Karpas-422 (cell line): Measurements from ENCODE around the genes PLXNC1 and CEP83.

GRCh38 chr12:93566814-93567492 is 5.5 kb upstream of the SOCS2 start:
- PRO-cap: no peak
- RAMPAGE, long total RNA: no peak

GRCh38 chr12:93577111-93577847 is 4.8 kb downstream of the SOCS2 start:
- PRO-cap: no peak
- RAMPAGE, long total RNA: no peak

- PRO-cap: no peak
- RAMPAGE, long total RNA: no peak
Measured at GRCh38 chr12:93587614-93587944, 15.1 kb downstream of the SOCS2 start.

GRCh38 chr12:93684848-93685303 is 7.7 kb downstream of the CRADD start:
- PRO-cap: no peak
- RAMPAGE, long total RNA: no peak

GRCh38 chr12:93743061-93743890 is 66.1 kb downstream of the CRADD start:
- PRO-cap: no peak
- RAMPAGE, long total RNA: no peak

DNA sequence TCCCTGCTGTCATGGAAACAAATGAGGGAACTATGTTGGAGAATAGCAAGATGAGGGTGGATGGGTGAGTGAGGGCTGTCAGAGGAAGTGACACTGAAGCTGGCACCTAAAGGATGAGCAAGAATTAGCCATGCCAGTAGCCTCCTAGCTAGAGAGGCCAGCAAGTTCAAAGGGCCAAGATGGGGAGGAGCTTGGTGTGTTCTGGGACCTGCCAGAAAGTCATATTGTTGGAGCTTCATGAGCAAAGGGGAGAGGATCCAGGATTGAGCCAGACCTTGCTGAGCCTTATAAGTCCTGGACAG is 71.9 kb downstream of the CRADD start:
- PRO-cap: no peak
- RAMPAGE, long total RNA: no peak

DNA sequence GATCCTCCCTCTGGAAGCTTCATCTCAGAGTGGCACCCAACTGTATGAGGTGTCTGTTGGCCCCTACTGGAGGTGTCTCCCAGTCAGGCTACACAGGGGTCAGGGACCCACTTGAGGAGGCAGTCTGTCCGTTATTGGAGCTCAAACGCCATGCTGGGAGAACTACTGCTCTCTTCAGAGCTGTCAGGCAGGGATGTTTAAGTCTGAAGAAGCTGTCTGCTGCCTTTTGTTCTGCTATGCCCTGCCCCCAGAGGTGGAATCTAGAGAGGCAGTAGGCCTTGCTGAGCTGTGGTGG is 140.8 kb upstream of the PLXNC1 start:
- PRO-cap: no peak
- RAMPAGE, long total RNA: no peak

- PRO-cap: bidirectional peak, plus-strand start at chr12:94148715, minus-strand start at chr12:94148391
- RAMPAGE, long total RNA: no peak
Measured at GRCh38 chr12:94148289-94148996, at the start of gene PLXNC1. TSS of gene PLXNC1 (plus strand) at chr12:94148577.

- PRO-cap: bidirectional peak, plus-strand start at chr12:94208418, minus-strand start at chr12:94208285
- RAMPAGE, long total RNA: no peak
Measured at GRCh38 chr12:94207696-94208789, 59.7 kb downstream of the PLXNC1 start.

DNA sequence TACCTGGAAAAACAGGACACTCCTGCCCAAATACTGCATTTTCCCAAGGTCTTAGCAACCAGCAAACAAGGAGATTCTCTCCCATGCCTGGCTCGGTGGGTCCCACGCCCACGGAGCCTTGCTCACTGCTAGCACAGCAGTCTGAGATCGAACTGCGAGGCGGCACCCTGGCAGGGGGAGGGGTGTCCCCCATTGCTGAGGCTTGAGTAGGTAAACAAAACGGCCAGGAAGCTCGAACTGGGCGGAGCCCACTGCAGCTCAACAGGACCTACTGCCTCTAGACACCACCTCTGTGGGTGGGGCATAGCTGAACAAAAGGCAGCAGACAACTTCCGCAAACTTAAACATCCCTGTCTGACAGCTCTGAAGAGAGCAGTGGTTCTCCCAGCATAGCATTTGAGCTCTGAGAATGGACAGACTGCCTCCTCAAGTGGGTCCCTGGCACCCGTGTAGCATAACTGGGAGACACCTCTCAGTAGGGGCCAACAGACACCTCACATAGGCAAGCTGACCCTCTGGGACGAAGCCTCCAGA is 69.9 kb downstream of the CEP83 start:
- PRO-cap: no peak
- RAMPAGE, long total RNA: no peak

DNA sequence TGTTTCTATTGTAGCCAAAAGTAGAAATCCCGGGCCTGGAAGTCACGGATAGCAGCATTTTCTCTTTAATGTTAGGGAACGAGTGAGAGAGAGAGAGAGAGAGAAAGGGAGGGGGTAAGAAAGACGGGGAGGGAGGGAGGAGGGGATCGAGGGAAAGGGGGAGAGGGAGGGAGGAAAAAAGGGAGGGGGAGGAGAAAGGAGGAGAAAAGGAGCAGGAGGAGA is 34.8 kb downstream of the CEP83 start:
- PRO-cap: no peak
- RAMPAGE, long total RNA: no peak

DNA sequence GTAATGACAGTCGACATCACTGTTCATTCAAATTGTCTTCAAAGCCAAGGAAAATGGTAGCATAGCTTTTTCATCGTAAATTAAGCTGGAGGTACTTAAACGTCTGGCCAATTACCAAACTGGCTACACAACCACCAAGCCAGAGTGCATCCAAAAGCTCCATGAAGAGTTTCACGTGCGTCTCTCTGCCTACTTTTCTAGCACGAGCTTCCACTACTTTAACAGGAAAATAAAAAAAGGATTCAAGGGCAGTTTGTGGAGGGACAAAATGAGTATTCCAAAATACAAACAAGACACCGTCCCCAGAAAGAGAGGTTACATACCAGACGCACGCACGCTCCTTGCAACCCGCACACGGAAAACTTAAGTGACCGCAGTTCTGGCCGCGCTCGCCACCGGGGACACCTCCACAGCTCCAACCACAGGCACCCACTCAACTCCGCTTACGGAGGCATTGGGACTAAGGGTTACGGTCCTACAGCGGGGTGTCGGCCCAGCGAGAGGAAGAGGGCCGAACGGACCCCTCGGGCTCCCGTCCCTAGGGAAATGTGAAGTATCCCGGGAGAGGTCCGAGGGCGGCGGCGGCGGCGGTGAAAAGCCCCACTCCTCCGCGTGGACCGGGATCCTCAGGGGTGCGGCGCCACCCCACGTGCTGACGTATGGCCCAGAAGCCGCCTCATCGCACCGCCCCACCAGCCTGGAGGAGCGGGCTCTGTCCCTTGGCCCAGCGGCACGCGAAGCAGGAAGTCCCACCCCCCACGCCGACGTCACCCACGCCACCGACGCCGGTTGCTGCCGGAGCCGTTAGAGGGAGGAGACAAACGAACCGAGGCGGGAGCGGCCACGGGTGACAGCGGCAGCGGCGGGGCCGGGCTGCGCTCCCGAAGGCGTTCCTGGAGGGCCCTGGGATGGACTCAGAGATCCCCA is at the start of gene CEP83:
Gene CEP83, minus strand, starts transcription at position 634 of the 927 bp plus-strand sequence.
- PRO-cap: bidirectional peak, plus-strand start at position 788 of the sequence, minus-strand start at position 599 of the sequence
- RAMPAGE, long total RNA: no peak

- PRO-cap: no peak
- RAMPAGE, long total RNA: no peak
Measured at GRCh38 chr12:94586563-94586972, 63.8 kb downstream of the TMCC3 start.

DNA sequence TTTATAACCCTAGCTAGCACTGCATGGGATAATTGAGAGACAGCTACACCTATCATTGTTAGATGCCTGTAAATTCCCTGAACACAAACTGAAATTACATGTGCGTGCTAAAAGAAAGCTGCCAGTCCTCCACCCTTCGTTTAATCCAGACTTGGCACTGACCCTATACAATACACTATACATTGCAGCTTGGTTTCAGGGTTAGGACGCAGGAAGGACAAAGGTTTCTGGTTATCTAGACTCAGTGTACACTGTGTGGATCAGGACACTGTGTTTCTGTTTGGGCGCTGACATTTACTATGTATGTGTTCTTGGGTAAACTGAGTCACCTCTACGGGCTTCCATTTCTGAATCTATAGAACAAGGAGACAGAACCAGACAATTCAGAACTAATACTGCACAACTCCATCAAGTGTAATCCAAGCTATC is 63.4 kb downstream of the TMCC3 start:
- PRO-cap: no peak
- RAMPAGE, long total RNA: no peak

DNA sequence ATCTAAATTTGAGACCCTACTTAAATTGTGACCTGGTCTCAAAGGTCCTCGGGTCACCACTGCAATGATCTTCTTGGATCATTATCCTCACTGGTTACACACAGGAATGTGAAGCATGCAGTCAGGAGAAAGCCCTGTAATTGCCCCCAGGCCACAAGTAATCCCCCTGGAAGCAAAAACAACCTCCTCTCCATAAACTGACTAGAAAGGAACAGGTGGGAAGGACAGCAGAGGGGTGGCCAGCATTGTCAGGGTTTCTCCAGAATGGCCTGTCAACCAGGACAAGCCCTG is 36.2 kb downstream of the TMCC3 start:
- PRO-cap: no peak
- RAMPAGE, long total RNA: no peak

DNA sequence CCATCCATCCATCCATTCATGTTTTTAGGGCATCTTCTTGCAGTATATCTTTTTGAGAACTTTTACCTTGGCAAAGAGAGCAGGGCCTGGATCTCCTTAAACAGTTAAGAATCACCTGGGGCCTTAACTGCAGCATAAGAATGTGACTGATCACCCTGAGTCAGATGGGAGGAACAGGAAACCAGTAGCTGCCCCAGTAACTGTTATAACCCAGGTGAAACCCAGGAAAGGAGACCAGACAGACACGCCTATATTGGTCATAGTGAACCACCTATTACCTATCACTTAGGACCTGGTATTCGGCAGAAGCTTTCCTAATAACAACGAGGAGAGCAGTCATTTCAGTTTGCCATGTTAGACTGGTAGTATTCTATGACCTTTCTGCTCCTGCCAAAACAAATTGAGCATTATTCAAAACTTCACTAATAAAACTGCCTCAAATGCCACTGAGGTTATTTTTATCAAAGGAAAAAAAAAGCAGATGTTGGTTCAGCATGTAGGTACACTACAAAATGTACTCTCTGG is 43.4 kb upstream of the NR2C1 start:
- PRO-cap: no peak
- RAMPAGE, long total RNA: no peak

- PRO-cap: no peak
- RAMPAGE, long total RNA: no peak
Measured at GRCh38 chr12:95300090-95301118, 82.8 kb downstream of the VEZT start.

DNA sequence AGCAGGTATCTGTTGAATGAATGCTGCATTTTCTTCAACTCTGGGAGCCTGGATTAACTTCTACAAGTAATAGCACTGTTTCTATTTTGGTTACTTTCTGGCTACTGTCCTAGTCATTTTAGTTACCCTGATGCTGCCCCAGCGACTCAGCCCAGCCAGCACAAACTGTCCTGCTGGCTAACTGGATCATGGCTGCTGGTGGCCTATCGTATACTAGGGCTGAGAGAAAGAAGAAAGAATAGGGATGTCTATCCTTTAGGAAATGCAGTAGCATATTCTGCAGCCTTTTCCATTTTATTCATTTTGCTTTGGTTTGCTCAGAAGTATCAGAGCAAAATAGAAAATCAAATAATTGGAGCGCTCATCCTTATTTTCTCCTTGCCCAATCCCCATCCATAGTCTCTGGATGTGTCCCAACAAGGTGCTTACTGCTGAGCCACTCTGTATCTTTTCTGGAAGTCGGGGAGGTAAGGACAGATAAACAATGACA is 53.8 kb downstream of the NTN4 start:
- PRO-cap: no peak
- RAMPAGE, long total RNA: no peak

DNA sequence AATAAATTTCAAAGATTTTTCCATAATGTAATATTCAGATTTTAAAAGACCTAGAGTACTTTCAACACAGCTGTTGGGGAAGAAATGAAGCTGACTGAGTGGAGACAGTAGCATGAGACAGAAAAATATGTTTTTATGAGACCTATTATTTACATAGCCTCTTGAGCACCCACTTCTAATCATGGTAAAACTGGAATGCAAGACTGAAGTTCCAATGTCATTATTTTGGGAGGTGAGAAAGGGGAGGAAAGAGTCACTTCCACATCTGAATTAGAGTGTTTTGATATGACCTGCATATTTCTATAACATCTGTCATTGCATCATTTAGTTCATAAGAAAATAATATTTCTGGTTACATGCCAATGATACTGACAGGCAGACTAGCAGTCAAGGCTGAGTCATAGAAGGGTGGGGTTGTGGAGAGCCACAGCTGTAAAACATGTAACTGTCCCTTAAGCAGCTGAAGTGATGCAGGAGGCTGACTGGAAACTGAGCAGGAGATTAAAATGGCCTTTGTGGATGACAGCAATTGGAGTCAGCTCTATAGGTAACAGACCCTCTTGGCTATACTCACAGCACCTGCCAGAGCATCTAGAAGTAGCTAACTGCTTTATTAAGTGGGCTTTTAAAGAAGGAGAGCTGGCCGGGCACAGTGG is 26.7 kb downstream of the NTN4 start:
- PRO-cap: no peak
- RAMPAGE, long total RNA: no peak

DNA sequence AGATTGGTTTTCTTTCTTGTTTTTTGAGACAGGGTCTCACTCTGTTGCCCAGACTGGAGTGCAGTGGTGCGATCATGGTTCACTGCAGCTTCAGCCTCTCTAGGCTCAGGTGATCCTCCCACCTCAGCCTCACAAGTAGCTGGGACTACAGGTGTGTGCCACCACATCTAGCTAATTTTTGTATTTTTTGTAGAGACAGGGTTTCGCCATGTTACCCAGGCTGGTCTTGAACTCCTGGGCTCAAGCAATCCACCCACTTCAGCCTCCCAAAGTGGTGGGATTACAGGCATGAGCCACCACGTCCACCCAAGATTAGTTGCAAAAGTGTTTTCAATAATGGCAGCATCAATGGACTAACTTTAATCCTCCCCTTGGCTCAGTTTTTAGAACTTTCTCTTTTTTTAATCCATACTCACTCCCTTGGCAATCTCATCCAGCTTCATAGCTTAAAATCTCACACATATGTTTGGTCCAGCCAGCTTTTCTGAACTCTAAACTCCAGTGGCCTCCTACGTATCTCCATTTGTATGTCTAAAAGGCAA is 18.5 kb downstream of the NTN4 start:
- PRO-cap: no peak
- RAMPAGE, long total RNA: no peak